K562 (cell line): ENCODE results near the gene AP5Z1.

- RAMPAGE, long total RNA: no peak
- RRBS: no CpG with 5 or more reads among the region's 2 CpGs
PRO-cap:
- standard: no peak
- CoPRO, capped RNA only, 2 experiments: no peak in any of the 2 experiments
- CoPRO, capped and uncapped RNA, 2 experiments: no peak in any of the 2 experiments
- CoPRO, uncapped RNA only, 2 experiments: no peak in any of the 2 experiments
CAGE:
- cytosol, long polyA plus RNA: no peak
- long polyA plus RNA: no peak
- nucleolus, long total RNA: no peak
- nucleus, long polyA plus RNA: no peak
Measured at GRCh38 chr7:3120685-3121029, 77.0 kb upstream of the CARD11 start.

DNA sequence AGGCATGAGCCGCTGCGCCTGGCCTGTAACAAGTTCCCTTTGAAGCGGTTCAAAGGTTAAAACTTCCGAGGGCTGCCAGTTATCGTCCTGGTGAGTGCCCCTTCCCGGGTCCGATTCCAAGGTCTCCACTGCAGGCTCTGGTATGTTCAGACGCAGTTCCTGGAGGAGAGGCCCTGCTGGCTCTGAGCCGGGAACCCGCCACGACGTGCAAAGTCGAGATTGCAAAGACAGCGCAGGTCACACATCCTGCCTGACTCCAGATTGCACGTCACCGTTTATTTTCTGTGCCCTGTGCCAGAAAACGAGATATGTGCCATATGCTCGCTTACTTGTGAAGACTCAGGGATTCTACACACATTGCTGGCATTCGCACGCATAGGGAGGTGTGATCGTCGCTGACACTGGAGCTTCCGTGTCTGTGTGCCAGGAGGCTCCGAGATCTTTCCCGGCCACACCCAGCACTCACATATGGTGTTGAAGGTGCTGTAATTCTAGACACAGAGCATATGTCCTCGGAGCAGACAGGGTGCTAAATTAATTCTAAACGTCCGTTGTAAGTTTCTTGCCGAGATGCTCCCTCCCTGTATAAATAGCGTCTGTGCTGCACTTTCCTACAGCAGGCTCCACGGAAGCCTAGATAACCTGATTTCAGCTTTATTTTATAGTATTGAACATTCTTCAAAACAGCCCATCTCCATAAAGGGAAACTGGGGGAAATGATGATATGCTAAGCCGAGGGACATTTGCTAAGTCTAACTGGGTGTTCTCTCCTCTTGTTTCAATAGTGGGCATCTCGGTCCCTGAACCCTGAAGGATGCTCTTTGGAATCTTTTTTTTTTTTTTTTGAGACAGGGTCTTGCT, 119.5 kb upstream of the SDK1 start:
- RAMPAGE, long total RNA: no peak
- RRBS: 4% methylated on average over 3 of the region's 33 CpGs
PRO-cap:
- standard: no peak
- CoPRO, capped RNA only, 2 experiments: no peak in any of the 2 experiments
- CoPRO, capped and uncapped RNA, 2 experiments: no peak in any of the 2 experiments
- CoPRO, uncapped RNA only, 2 experiments: no peak in any of the 2 experiments
CAGE:
- cytosol, long polyA plus RNA: no peak
- long polyA plus RNA: no peak
- nucleolus, long total RNA: no peak
- nucleus, long polyA plus RNA: no peak

- RAMPAGE, long total RNA: no peak
- RRBS: 0% methylated on average over 1 of the region's 6 CpGs
PRO-cap:
- standard: no peak
- CoPRO, capped RNA only, 2 experiments: no peak in any of the 2 experiments
- CoPRO, capped and uncapped RNA, 2 experiments: no peak in any of the 2 experiments
- CoPRO, uncapped RNA only, 2 experiments: no peak in any of the 2 experiments
CAGE:
- cytosol, long polyA plus RNA: no peak
- long polyA plus RNA: no peak
- nucleolus, long total RNA: no peak
- nucleus, long polyA plus RNA: no peak
Measured at GRCh38 chr7:3282329-3282760, 18.7 kb upstream of the SDK1 start.

DNA sequence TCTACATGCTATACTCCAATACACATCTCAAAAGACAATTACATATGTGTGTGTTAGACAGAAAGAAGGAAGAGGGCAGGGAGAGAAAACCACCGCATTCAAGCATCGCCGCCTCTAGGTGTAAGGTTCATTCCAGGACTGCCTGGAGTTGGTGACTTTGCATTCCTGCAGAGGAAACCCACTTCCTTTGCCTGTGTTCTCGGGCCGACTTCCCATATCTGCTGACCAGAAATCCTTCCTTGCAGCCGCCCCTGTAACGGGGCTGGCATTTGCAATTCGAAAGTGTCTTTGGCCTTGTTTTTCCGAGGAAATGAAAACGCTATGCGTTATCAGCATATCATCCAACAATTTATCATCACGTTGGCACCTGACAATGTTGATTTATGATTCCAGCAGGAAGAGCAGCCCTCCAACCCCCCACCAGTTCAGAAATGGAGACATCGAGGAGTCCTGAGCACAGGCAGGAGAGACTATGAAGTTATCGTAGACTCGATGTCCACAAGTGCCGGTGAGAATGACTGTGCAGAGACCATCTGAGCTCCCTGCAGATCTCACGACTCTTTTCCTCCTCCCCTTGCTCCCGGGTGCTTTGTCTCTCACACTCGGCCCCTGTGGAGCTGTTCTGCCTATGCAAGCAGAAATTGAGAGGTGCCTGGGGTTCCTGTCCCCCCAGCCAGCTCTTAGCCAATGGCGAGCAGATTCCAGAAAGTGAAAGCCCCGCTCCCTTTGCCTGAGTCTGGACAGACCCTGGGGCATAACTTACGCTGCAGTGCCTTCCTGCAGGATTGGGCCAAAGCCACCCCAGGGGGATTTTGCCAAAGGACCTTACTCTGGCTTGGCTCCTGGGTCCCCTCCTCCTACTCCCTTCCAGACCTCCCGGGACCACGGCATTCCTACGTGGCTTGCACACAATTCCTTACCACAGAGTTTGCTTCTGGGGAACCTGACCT, 68.9 kb upstream of the FOXK1 start:
- RAMPAGE, long total RNA: no peak
- RRBS: 8% methylated on average over 3 of the region's 25 CpGs
PRO-cap:
- standard: bidirectional peak, plus-strand start at position 428 of the sequence, minus-strand start at position 140 of the sequence
- CoPRO, capped RNA only, 2 experiments: no peak in any of the 2 experiments
- CoPRO, capped and uncapped RNA, 2 experiments: no peak in any of the 2 experiments
- CoPRO, uncapped RNA only, 2 experiments: no peak in any of the 2 experiments
CAGE:
- cytosol, long polyA plus RNA: no peak
- long polyA plus RNA: no peak
- nucleolus, long total RNA: no peak
- nucleus, long polyA plus RNA: no peak

- RAMPAGE, long total RNA: no peak
- RRBS: 3% methylated on average over 8 of the region's 73 CpGs
PRO-cap:
- standard: bidirectional peak, plus-strand start at chr7:4775126, minus-strand start at chr7:4775027; bidirectional peak, plus-strand start at chr7:4775636, minus-strand start at chr7:4775515
- CoPRO, capped RNA only, 2 experiments: peak in 2 of 2 experiments; most common plus-strand start chr7:4775636 (in 2); most common minus-strand start chr7:4775515 (in 2)
- CoPRO, capped and uncapped RNA, 2 experiments: peak in 2 of 2 experiments; most common plus-strand start chr7:4775637 (in 2); most common minus-strand start chr7:4775515 (in 2)
- CoPRO, uncapped RNA only, 2 experiments: no peak in any of the 2 experiments
CAGE:
- cytosol, long polyA plus RNA: no peak
- long polyA plus RNA: no peak
- nucleolus, long total RNA: no peak
- nucleus, long polyA plus RNA: start-site peak on the plus strand at chr7:4775633-4775686, 313 and 324 reads in 2 replicates
Measured at GRCh38 chr7:4774808-4775773, at the start of gene AP5Z1. Gene AP5Z1, plus strand, starts transcription at chr7:4775623.

- RAMPAGE, long total RNA: no peak
- RRBS: no CpG with 5 or more reads among the region's 24 CpGs
PRO-cap:
- standard: no peak
- CoPRO, capped RNA only, 2 experiments: no peak in any of the 2 experiments
- CoPRO, capped and uncapped RNA, 2 experiments: no peak in any of the 2 experiments
- CoPRO, uncapped RNA only, 2 experiments: no peak in any of the 2 experiments
CAGE:
- cytosol, long polyA plus RNA: no peak
- long polyA plus RNA: no peak
- nucleolus, long total RNA: no peak
- nucleus, long polyA plus RNA: no peak
Measured at GRCh38 chr7:4842156-4842864, 19.5 kb downstream of the PAPOLB start.

DNA sequence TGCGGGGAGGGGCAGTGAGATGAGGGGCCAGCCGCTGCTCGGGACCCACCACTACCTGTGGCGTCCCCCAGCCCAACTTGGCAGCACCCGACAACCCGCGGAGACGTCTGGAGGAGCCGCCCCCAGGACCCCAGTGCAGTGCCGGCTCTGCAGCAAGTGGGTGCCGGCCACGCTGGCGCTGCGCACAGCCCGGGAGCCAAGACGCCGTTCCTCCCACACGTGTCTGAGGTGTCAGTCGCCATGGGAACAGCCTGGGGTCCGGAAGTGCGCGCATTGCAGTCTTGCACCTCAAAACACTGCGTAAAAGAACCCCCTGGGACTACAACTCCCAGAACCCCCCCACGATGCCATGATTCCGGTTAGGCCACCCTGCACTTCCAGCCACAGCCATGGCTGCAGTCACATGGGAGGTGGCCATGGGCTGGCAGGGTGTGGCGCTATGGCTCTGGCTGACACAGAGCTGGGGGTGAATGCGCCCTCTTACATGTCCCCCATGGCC, 45.7 kb upstream of the WIPI2 start:
- RAMPAGE, long total RNA: no peak
- RRBS: 18% methylated on average over 6 of the region's 27 CpGs
PRO-cap:
- standard: no peak
- CoPRO, capped RNA only, 2 experiments: no peak in any of the 2 experiments
- CoPRO, capped and uncapped RNA, 2 experiments: no peak in any of the 2 experiments
- CoPRO, uncapped RNA only, 2 experiments: no peak in any of the 2 experiments
CAGE:
- cytosol, long polyA plus RNA: no peak
- long polyA plus RNA: no peak
- nucleolus, long total RNA: no peak
- nucleus, long polyA plus RNA: no peak

DNA sequence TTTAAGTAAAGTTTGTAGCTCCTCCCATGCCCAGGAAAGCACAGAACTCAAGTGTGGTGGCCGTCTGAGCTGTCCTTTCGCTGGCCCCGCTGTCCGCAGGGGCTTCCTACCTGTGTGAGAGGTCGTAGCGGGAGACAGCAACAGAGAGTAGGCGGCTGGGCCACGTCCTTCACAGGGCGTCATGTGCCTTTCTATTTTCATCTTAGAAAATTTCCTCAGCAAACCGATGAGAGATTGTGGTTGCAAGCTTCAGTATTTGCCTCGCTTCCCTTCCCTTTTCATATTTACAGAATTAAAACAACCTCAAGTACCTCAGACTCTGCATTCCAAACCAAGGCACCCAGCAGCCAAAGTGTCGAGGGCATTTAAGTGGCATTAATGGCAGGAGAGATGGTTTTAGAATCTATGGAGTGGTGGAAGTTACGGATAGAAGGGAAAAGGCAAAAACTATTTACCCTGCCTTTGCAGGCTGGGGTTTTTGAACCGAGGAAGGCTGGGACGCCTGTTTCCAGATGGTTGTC, 41.8 kb downstream of the WIPI2 start:
- RAMPAGE, long total RNA: no peak
- RRBS: no CpG with 5 or more reads among the region's 15 CpGs
PRO-cap:
- standard: no peak
- CoPRO, capped RNA only, 2 experiments: no peak in any of the 2 experiments
- CoPRO, capped and uncapped RNA, 2 experiments: no peak in any of the 2 experiments
- CoPRO, uncapped RNA only, 2 experiments: no peak in any of the 2 experiments
CAGE:
- cytosol, long polyA plus RNA: no peak
- long polyA plus RNA: no peak
- nucleolus, long total RNA: no peak
- nucleus, long polyA plus RNA: no peak

DNA sequence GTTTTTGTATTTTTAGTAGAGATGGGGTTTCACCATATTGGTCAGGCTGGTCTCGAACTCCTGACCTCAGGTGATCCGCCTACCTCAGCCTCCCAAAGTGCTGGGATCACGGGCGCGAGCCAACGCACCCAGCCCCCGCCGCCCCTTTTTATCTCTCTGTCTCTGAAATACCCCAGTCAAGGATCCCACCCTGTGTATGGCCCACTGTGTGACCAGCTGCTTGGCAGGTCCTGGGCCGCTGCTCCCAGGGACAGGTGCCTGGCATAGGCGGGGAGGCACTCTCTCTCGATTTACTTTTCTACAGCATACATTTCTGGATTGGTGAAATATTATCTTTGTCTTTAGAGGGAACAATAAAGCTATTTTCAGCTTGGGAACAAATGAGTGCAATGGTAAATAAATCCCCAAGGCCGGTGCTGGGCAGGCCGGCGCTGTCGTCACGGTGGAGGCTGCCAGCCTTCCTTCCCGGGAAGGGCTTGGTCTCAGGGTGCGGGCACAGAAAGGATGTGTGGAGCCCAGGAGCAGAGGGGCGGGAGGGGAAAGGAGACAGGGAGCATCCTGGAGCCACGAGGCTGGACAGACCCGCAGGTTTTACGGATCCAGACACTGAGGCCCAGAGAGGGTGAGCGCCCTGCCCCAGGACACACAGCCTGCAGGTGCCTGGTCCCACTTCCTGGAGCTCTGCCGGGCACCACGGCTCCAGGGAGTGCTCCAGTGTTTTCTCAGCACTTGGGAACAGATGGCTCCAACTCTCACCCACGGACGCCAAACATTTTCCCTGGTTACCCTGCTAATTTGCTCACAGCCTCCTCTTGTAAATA, 9.0 kb upstream of the SLC29A4 start:
- RAMPAGE, long total RNA: no peak
- RRBS: no CpG with 5 or more reads among the region's 27 CpGs
PRO-cap:
- standard: no peak
- CoPRO, capped RNA only, 2 experiments: no peak in any of the 2 experiments
- CoPRO, capped and uncapped RNA, 2 experiments: no peak in any of the 2 experiments
- CoPRO, uncapped RNA only, 2 experiments: no peak in any of the 2 experiments
CAGE:
- cytosol, long polyA plus RNA: no peak
- long polyA plus RNA: no peak
- nucleolus, long total RNA: no peak
- nucleus, long polyA plus RNA: no peak

DNA sequence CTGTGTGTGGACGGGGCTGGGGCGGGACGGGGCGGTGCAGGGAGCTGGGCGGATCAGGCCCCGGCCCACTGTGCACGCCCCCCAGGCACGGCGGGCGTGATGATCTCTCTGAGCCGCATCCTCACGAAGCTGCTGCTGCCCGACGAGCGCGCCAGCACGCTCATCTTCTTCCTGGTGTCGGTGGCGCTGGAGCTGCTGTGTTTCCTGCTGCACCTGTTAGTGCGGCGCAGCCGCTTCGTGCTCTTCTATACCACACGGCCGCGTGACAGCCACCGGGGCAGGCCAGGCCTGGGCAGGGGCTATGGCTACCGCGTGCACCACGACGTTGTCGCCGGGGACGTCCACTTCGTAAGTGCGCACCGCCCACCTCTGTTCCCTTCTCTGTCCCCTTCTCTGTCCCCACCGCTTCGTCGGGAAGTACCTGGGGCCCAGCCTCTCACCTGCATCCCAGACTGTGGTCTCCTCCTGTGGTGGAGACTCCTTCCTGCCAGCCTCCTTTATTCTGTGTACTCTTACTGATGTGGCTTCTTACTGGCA, 14.2 kb downstream of the SLC29A4 start:
- RAMPAGE, long total RNA: no peak
- RRBS: no CpG with 5 or more reads among the region's 40 CpGs
PRO-cap:
- standard: no peak
- CoPRO, capped RNA only, 2 experiments: no peak in any of the 2 experiments
- CoPRO, capped and uncapped RNA, 2 experiments: no peak in any of the 2 experiments
- CoPRO, uncapped RNA only, 2 experiments: no peak in any of the 2 experiments
CAGE:
- cytosol, long polyA plus RNA: no peak
- long polyA plus RNA: no peak
- nucleolus, long total RNA: no peak
- nucleus, long polyA plus RNA: no peak

GRCh38 chr7:5395317-5395887, 28.2 kb downstream of the TNRC18 start:
- RAMPAGE, long total RNA: no peak
- RRBS: no CpG with 5 or more reads among the region's 16 CpGs
PRO-cap:
- standard: no peak
- CoPRO, capped RNA only, 2 experiments: no peak in any of the 2 experiments
- CoPRO, capped and uncapped RNA, 2 experiments: no peak in any of the 2 experiments
- CoPRO, uncapped RNA only, 2 experiments: no peak in any of the 2 experiments
CAGE:
- cytosol, long polyA plus RNA: no peak
- long polyA plus RNA: no peak
- nucleolus, long total RNA: no peak
- nucleus, long polyA plus RNA: no peak

- RAMPAGE, long total RNA: no peak
- RRBS: 95% methylated on average over 12 of the region's 40 CpGs
PRO-cap:
- standard: no peak
- CoPRO, capped RNA only, 2 experiments: no peak in any of the 2 experiments
- CoPRO, capped and uncapped RNA, 2 experiments: no peak in any of the 2 experiments
- CoPRO, uncapped RNA only, 2 experiments: no peak in any of the 2 experiments
CAGE:
- cytosol, long polyA plus RNA: no peak
- long polyA plus RNA: no peak
- nucleolus, long total RNA: no peak
- nucleus, long polyA plus RNA: no peak
Measured at GRCh38 chr7:5419935-5420397, 3.7 kb downstream of the TNRC18 start.

GRCh38 chr7:5591366-5591960, 1.2 kb upstream of the FSCN1 start:
- RAMPAGE, long total RNA: no peak
- RRBS: no CpG with 5 or more reads among the region's 15 CpGs
PRO-cap:
- standard: no peak
- CoPRO, capped RNA only, 2 experiments: no peak in any of the 2 experiments
- CoPRO, capped and uncapped RNA, 2 experiments: no peak in any of the 2 experiments
- CoPRO, uncapped RNA only, 2 experiments: no peak in any of the 2 experiments
CAGE:
- cytosol, long polyA plus RNA: no peak
- long polyA plus RNA: no peak
- nucleolus, long total RNA: no peak
- nucleus, long polyA plus RNA: no peak

- RAMPAGE, long total RNA: no peak
- RRBS: 94% methylated on average over 2 of the region's 8 CpGs
PRO-cap:
- standard: no peak
- CoPRO, capped RNA only, 2 experiments: no peak in any of the 2 experiments
- CoPRO, capped and uncapped RNA, 2 experiments: no peak in any of the 2 experiments
- CoPRO, uncapped RNA only, 2 experiments: peak in 2 of 2 experiments; most common plus-strand start chr7:6015782 (in 1); most common minus-strand start chr7:6015800 (in 2)
CAGE:
- cytosol, long polyA plus RNA: no peak
- long polyA plus RNA: no peak
- nucleolus, long total RNA: no peak
- nucleus, long polyA plus RNA: no peak
Measured at GRCh38 chr7:6015697-6016387, 6.8 kb downstream of the AIMP2 start.

DNA sequence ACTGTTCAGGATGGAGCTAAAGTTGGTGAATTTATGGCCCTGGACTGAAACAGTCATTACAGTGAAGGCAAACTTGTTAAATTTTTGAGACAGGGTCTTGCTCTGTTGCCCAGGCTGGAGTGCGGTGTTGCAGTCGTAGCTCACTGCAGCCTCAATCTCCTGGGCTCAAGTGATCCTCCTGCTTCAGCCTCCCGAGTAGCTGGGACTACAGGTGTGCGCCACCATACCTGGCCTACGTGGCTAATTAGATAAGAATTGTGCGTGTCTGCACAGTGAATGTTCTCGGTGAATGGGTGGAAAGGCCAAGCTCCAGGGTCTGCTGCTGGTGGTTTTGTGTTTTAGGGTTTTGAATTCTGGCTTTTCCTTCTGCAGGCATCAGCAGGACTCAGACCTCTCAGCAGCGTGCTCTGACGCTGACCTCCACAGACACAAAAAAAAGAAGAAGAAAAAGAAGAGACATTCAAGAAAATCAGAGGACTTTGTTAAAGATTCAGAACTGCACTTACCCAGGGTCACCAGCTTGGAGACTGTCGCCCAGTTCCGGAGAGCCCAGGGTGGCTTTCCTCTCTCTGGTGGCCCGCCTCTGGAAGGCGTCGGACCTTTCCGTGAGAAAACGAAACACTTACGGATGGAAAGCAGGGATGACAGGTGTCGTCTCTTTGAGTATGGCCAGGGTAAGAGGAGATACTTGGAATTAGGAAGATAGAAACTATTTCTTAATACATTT, 51.8 kb downstream of the USP42 start:
- RAMPAGE, long total RNA: no peak
- RRBS: no CpG with 5 or more reads among the region's 18 CpGs
PRO-cap:
- standard: no peak
- CoPRO, capped RNA only, 2 experiments: no peak in any of the 2 experiments
- CoPRO, capped and uncapped RNA, 2 experiments: no peak in any of the 2 experiments
- CoPRO, uncapped RNA only, 2 experiments: peak in 1 of 2 experiments; most common plus-strand start position 251 of the sequence (in 1); most common minus-strand start position 24 of the sequence (in 1)
CAGE:
- cytosol, long polyA plus RNA: no peak
- long polyA plus RNA: no peak
- nucleolus, long total RNA: no peak
- nucleus, long polyA plus RNA: no peak

GRCh38 chr7:6164443-6165277, 59.9 kb downstream of the USP42 start:
- RAMPAGE, long total RNA: no peak
- RRBS: 78% methylated on average over 7 of the region's 43 CpGs
PRO-cap:
- standard: no peak
- CoPRO, capped RNA only, 2 experiments: no peak in any of the 2 experiments
- CoPRO, capped and uncapped RNA, 2 experiments: no peak in any of the 2 experiments
- CoPRO, uncapped RNA only, 2 experiments: no peak in any of the 2 experiments
CAGE:
- cytosol, long polyA plus RNA: no peak
- long polyA plus RNA: no peak
- nucleolus, long total RNA: no peak
- nucleus, long polyA plus RNA: no peak

DNA sequence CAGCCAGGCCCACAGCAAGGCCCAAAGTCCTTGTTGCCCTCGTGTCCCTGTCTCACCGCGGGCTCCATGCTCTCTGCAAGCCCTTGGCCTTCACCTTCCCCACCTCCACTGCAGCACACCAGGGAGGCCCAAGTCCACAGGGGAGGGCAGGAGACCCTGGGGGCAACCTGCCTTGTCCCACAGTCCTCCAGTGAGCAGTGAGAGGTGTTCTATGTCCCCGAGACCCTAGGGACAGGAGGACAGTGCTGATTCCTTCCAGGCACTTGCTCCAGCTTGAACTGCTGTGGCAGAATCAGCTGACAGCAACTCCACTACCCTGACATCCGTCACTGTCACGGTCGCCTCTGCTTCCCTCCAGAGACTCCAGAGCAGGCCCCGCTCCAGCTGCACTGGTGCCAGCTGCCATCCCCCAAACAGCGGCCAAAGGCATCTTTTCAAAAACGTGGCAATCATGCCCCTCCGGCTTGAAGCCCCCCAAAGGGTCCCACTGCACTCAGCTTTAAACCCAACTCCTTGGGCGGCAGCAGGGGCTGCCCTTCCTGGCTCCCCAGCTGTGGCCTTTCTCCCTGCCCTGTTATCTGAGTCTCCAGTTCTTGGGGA, 62.5 kb downstream of the USP42 start:
- RAMPAGE, long total RNA: no peak
- RRBS: no CpG with 5 or more reads among the region's 12 CpGs
PRO-cap:
- standard: no peak
- CoPRO, capped RNA only, 2 experiments: no peak in any of the 2 experiments
- CoPRO, capped and uncapped RNA, 2 experiments: no peak in any of the 2 experiments
- CoPRO, uncapped RNA only, 2 experiments: no peak in any of the 2 experiments
CAGE:
- cytosol, long polyA plus RNA: no peak
- long polyA plus RNA: no peak
- nucleolus, long total RNA: no peak
- nucleus, long polyA plus RNA: no peak

GRCh38 chr7:6399691-6400438, 25.5 kb downstream of the RAC1 start:
- RAMPAGE, long total RNA: no peak
- RRBS: no CpG with 5 or more reads among the region's 6 CpGs
PRO-cap:
- standard: no peak
- CoPRO, capped RNA only, 2 experiments: no peak in any of the 2 experiments
- CoPRO, capped and uncapped RNA, 2 experiments: no peak in any of the 2 experiments
- CoPRO, uncapped RNA only, 2 experiments: no peak in any of the 2 experiments
CAGE:
- cytosol, long polyA plus RNA: no peak
- long polyA plus RNA: no peak
- nucleolus, long total RNA: no peak
- nucleus, long polyA plus RNA: no peak